ENCODE results near the genes CHL1, IL5RA, TRNT1 and CRBN.

- PRO-cap: no peak
- RAMPAGE, long total RNA, 5 experiments: no peak in any of the 5 experiments
- RRBS: no CpG with 5 or more reads among the region's 58 CpGs
Observed at GRCh38 chr3:11581-12085, 184.9 kb upstream of the CHL1 start.

DNA sequence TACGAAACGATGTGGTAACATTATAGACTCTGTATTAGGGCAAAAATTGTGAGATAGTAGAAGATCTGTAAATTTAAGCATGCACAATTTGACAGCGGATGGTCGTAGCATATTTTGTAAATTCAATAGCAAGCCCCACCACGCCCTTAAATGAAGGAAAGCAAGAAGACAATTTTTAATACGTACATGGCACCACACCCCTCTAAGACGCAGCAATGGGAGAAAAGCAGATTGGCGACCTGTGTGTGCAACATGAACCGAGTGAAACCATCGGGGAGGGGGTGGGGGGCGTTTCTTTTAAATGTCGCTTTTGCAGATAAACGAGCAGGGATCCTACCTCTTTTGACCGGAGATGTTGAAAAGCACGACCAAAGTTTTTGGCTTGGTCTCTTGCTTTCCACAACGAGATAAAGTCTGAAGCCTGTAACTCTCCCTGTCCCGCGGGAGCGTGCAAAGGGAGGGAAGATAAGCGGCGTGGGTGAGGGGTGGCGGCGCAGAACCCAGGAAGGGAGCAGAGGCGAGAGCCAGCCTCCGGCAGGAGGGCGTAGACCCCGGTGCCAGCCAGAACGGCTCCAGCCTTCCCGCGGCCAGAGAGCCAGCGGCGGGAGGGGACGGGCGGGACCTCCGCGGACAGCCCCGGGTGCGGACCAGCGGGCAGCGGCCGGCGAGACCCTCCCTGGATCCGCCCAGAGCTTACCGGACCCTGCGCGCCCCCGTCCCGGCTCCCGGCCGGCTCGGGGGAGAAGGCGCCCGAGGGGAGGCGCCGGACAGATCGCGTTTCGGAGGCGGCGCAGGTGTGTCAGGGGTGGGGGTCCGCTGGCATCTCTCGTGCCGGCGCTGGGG is at the start of gene CHL1:
Gene CHL1, plus strand, starts transcription at position 494 of the 843 bp plus-strand sequence.
- PRO-cap: bidirectional peak, plus-strand start at position 496 of the sequence, minus-strand start at position 214 of the sequence; bidirectional peak, plus-strand start outside the sequence, minus-strand start at position 736 of the sequence
- RAMPAGE, long total RNA, 5 experiments: start-site peak on the plus strand in 3 of 5 experiments, centred at positions 610 to 772 of the sequence, 5 to 32 reads per replicate
- RRBS: 19% methylated on average over 22 of the region's 64 CpGs

GRCh38 chr3:1885262-1885682 is 213.4 kb upstream of the CNTN4 start:
- PRO-cap: no peak
- RAMPAGE, long total RNA, 5 experiments: no peak in any of the 5 experiments

DNA sequence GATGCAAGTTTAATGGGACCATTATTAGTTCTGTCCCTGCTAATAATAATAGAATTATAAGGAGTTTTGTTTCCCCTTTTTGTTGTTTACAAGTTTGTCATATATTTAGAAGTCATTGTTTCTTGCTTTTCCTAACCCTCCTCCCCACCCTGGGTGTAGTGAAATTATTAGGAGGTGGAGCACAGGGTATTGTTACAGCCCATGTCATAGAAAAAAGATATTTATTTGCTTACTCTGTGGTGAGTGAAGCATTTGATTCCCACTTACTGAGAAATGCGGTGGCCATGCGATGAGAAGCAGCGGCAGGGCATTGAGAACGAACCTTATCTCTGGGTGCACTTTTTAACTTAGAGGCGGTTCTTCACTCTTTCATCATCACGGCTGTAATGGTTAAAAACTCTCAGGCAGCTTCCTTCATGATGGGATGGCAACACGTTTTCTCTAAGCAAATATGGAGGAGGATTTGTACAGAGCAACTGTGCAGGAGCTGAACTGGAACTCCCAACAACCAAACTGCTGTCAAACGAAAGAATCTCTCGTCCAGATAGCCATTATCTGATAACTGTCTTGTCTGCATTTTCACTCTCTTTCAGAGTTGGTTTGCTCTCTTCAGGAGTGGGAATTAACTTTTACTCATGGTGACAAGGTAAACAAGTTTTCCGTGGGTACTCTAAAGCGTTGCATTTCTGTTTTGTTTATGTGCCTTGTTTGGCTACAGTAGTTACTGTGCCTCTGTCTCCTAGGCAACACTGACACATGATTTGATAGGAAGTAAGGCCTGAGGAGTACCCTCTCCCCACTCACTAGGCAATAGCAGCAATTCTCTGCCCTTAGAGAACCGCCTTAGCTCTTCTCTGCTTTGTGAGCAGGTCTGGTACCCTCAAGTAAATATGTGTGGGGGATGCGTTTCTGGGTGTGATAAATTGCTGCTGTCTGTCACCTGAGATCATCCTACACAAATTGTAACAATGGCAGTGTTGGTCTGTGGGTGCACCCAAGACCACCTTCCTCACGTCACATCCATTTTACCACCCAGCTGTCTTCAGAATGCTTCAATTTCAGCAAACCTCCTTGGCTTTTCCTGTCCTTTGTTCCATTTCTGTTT is at the start of gene IL5RA:
Gene IL5RA, minus strand, starts transcription at position 697 of the 1,105 bp plus-strand sequence.
- PRO-cap: no peak
- RAMPAGE, long total RNA, 5 experiments: no peak in any of the 5 experiments
- RRBS: no CpG with 5 or more reads among the region's 14 CpGs

DNA sequence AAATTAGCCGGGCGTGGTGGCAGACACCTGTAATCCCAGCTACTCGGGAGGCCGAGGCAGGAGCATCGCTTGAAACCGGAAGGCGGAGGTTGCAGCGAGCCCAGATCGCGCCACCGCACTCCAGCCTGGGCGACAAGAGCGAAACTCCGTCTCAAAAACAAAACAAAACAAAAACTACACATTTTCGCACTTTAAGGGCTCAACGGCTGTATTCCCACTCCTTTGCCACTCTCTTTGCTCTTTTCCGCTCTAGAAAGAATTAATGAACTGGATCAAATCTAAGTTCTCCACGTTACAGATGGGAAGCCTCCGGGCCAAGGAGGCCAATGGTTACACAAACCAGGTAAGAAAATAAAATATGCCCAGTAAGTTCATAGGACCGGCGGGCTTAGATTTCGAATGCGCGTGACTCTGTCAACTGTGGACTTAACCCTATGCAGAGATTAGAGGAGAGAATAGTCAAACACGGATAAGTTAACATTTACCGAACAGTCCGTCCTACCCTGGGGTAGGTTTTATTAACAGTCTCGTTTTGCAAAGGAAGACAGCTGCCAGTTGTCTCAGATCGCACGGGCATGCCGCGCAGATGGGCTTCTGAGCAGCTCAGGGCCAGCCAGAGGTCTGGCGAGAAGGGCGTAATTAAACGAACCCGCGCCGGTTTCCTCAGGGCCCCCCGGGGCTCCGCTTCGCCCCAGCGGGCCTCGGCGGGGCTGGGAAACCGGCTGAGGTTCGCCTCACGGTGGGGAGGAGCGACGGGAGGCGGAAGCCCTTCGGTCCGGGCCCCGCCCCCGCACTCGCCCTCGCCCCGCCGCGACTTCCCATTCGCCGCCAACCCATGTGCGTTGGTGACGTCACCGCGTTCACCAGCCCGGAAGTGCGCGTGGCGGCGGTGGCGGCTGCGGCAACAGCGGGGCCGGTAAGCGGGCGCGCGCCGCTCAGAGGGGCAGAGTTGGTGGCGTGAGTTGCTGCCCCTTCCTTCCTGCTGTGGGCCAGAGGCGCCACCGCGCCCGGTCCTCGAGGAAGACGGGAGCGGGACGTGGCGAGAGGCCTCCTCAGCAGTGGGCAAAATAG is at the start of gene TRNT1:
Gene TRNT1, plus strand, starts transcription at position 866 of the 1,071 bp plus-strand sequence.
- PRO-cap: bidirectional peak, plus-strand start at position 946 of the sequence, minus-strand start at position 712 of the sequence
- RAMPAGE, long total RNA, 5 experiments: start-site peak on the plus strand in 4 of 5 experiments, centred at positions 875 to 889 of the sequence, 58 to 276 reads per replicate; start-site peak on the minus strand in 1 of 5 experiments, centred at position 729 of the sequence, 5 reads per replicate
- RRBS: 2% methylated on average over 48 of the region's 89 CpGs

- PRO-cap: bidirectional peak, plus-strand start at chr3:3179837, minus-strand start at chr3:3179687
- RAMPAGE, long total RNA, 5 experiments: start-site peak on the minus strand in 5 of 5 experiments, at chr3:3179687-3179702 at its widest, 330 to 1,546 reads per replicate
- RRBS: 2% methylated on average over 30 of the region's 68 CpGs
Observed at GRCh38 chr3:3178920-3180066, at the start of gene CRBN. TSS of gene CRBN (minus strand) at chr3:3179691.

GRCh38 chr3:3991597-3992000 is 192.4 kb downstream of the LRRN1 start:
- PRO-cap: no peak
- RAMPAGE, long total RNA, 5 experiments: no peak in any of the 5 experiments
- RRBS: no CpG with 5 or more reads among the region's 3 CpGs

- PRO-cap: no peak
- RAMPAGE, long total RNA, 5 experiments: start-site peak on the minus strand in 1 of 5 experiments, at chr3:4339287-4339450 at its widest, 6 to 8 reads per replicate
- RRBS: no CpG with 5 or more reads among the region's 9 CpGs
Observed at GRCh38 chr3:4338875-4339783, 36.0 kb downstream of the SETMAR start.

- PRO-cap: unidirectional peak, plus-strand start at chr3:4351028
- RAMPAGE, long total RNA, 5 experiments: start-site peak on the minus strand in 1 of 5 experiments, at chr3:4351075-4351199 at its widest, 7 reads per replicate
- RRBS: no CpG with 5 or more reads among the region's 2 CpGs
Observed at GRCh38 chr3:4350663-4351248, 47.6 kb downstream of the SETMAR start.

- PRO-cap: no peak
- RAMPAGE, long total RNA, 5 experiments: no peak in any of the 5 experiments
- RRBS: no CpG with 5 or more reads among the region's 6 CpGs
Observed at GRCh38 chr3:4474576-4475394, 7.7 kb upstream of the SUMF1 start.

GRCh38 chr3:4580969-4581390 is 87.8 kb downstream of the ITPR1 start:
- PRO-cap: no peak
- RAMPAGE, long total RNA, 5 experiments: no peak in any of the 5 experiments
- RRBS: no CpG with 5 or more reads among the region's 6 CpGs

DNA sequence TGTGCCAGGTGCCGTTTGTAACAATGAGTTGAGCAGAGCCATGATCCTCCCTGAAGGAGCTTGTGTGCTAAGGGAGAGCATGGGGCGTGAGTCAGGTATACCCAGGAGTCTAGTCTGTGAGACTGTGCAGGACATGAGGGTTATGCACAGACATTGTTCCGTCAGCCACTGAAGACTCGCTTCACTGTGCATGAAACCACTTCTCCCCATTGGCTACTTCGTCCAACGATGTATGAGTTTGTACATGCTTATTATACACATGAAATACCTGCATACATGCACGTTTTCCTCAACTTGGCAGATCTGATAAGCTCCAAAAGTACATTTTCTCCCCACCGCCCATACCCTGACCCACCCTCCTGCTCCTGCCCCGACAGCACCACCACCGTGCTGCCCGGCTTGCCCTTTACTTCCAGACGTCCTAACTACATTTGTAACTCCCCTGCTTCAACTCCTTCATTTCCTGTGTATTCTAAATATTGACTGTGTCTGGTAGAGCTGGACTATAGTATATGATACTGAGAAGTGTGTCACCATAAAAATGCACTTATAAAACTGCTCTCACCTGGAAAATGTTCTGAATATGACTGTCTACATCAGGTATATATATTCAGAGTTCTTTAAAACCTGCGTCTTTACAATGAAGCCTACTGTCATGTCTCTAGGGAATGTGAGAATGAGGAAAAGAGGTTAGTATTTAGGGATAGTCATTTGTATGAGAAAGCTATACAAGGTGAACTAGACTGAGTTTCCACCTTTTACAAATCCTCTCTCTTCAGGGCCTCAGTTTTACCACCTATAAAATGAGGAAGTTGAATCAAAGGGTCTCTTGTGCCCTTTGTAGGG is 152.2 kb upstream of the BHLHE40 start:
- PRO-cap: no peak
- RAMPAGE, long total RNA, 5 experiments: no peak in any of the 5 experiments
- RRBS: no CpG with 5 or more reads among the region's 13 CpGs

DNA sequence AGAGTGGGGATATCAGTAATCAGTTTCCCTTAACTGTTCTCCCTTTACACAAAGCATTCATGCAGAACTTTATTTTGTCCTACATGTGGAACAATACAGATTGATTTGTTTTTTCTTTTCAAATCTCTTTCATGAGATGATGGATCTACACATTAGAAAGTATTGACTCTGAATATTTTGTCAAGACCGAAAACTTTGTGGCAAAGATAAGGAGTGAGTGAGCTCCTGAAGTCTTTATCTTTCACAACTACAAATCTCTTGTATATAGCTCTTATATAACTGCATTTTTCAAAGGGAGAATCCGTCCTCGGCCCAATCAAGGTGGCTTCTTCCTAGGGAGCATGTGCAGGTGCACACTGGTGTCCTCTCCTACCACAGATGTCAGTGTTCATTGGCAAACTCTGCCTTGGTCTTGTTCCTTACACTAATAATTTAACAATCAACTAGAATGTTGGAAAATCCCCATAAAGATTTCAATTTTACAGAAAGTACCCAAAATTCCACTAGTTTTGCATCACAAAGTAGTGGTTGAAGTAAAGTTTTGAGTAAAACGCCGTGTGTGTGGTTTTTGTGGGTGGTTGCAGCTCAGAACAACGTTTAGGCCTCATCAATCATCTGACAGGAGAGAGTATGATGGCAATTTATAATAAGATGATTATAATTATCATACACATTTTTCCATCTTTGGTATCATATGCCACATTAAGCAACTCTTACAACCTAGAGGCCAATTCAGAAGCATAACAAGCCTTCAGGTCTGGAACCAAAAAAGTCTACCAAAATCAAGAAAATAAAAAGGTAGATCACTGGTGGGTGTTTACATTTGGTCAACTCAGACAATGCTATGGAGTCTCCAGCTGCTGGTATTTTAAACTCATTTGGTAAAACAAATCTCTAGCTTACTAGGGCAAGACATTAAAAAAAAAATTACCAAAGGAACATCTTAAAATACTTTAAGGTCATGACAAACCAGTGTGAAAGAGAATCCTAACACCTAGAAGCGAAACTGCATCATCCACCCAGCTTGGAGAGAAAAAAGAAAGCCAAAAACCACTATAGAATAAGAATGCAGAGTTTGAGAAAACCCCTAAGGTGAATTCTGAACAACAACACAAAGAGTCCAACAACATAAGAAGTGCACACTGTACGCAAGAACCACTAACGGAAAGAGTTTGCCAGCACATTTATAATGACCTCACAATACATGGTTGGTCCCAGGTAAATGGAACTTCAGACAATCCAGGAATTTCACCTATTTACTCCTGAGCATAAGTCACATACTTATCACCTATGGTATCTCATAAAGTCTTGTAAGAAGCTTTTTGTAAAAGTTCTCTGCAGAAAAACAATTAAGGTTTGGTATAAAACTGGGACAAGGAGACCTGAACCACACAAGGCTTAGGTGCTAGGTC is 128.8 kb upstream of the BHLHE40 start:
- PRO-cap: no peak
- RAMPAGE, long total RNA, 5 experiments: no peak in any of the 5 experiments
- RRBS: no CpG with 5 or more reads among the region's 9 CpGs

GRCh38 chr3:4965908-4966614 is 13.2 kb upstream of the BHLHE40 start:
- PRO-cap: no peak
- RAMPAGE, long total RNA, 5 experiments: no peak in any of the 5 experiments
- RRBS: no CpG with 5 or more reads among the region's 11 CpGs

DNA sequence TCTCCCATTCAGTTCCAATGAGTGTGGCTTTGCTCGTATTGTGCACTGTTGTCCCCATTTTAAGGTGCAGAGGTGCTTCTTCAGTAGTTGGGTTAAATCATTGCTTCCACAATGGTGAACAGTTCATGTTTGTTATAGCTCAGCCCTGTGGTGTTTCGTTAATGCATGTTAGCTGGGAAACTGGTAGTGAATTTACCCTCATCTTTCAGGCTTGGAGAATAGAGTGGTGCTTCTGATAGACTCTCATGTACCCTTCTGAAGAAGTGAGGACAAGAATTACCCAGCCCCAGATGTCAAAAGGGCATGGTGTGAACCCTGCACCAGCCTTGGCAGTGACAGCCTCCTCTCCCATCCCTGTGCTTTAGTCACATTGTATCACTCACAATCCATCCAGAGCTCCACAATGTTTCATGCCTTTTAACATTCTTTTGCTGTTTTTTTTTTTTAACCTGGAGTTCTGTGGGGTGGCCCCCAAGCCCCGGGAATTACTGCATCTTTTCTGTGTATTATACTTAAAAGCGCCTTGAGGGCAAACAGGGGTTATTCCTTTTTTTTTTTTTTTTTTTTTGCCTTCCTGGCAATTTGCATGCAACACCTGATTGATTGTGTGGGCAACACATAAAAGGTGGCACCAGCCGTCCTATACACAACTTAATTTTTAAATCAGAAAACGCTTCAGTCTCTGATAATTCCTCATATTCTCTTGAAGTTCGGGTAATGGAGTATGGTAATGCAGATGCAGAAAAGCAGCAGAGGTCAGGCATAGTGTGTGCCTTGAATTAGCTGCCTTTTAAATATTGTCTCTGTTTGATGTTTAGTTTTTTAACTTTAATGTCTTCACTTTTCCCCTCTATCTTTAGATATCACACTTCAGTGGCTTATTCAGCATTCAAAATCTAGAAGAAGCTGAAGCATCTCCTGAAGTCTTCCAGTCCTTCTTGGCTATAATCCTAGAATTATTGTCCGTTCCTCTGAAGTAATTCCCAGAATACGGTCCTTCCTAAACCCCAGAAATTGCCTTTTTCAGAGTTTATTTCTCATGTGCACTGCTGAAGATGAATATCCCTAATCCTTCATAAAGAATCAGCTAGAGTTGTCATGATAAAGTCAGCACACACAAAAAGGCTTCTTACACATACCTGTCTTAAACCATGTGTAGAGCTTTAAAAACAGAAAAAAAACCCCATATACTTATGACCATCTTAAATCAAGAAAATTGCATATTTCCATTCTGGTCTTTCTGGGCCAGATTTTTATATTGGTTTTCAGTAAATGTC is 9.3 kb upstream of the EDEM1 start:
- PRO-cap: no peak
- RAMPAGE, long total RNA, 5 experiments: start-site peak on the plus strand in 1 of 5 experiments, centred at position 754 of the sequence, 6 reads per replicate
- RRBS: no CpG with 5 or more reads among the region's 9 CpGs

DNA sequence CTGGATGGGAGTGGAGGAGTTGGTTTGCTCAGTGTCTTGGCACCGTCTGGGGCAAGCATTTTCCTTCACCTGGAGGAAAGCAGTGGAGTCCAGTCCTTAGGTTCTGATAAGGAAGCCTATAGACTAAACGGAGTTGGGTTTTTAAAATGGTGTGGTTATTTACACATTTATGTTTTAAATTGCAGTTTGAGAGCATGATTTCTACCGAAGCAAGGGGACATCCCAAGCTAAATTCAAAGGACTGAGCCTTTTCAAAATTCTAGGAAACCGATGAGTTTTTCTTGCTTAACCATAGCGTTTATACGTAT is 1.7 kb downstream of the EDEM1 start:
- PRO-cap: unidirectional peak, minus-strand start at position 48 of the sequence
- RAMPAGE, long total RNA, 5 experiments: no peak in any of the 5 experiments
- RRBS: no CpG with 5 or more reads among the region's 6 CpGs

DNA sequence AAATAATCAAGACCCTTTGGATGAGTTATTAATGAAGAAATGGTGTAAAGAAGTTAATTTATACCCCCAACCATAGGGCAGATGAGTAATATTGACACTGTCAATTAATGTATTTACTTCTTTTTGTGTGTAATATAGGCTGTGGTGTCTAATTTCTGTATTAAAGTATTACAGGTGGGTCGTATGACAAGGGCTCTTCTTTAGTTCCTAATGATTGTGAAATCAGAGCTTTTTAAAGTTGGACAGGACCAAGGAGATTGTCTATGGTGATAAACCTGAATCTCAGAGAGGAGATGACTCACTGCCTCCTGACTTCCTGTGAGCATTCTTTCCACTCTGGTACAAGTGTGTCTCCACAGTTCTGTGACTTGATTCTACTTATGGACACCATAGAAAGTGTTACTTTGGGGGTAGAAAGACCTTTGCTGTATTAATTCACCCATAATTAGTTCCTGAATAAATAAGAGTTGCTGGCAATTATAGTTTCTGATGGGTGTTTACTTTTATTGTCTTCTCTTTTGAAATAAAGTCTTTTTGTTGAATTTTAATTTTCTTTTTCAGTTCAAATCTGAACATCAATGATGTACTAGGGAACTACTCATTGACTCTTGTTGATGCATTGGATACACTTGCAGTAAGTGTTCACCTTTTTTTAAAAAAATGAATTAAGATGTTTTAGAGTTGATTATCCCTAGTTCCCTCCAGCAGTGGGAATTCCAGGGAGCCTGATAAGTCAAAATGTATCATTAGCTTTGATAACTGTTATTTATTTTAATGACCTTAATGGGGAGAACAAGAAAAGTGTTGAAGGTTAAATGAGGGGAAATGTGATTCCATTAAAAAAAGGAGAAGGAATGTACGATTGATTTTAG is 7.4 kb downstream of the EDEM1 start:
- PRO-cap: no peak
- RAMPAGE, long total RNA, 5 experiments: no peak in any of the 5 experiments
- RRBS: no CpG with 5 or more reads among the region's 2 CpGs

GRCh38 chr3:5202090-5202847 is 14.8 kb downstream of the EDEM1 start:
- PRO-cap: no peak
- RAMPAGE, long total RNA, 5 experiments: no peak in any of the 5 experiments
- RRBS: no CpG with 5 or more reads among the region's 3 CpGs

DNA sequence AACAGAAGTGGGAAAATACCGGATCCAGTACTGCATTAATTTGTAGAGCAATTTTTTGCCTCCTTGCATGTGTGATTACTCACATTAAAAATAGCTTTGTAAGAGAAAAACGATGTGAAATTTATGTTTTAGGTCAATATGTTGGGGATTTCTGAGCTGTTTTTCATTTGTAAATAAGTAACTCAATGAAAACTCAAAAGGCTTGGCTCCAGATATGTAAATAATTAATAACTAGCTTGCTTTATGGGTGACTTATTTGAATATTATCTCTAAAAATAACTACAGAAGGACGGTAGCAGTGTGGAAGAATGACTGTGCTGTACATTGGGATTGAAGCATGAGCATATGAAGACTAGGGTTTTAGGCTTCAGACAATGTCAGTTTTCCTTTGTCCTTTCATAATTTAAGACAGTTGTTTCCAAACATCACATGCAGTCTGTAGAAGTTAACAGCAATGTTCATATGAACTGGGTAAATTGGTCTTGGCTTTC is 343.9 kb downstream of the GRM7 start:
- PRO-cap: no peak
- RAMPAGE, long total RNA, 5 experiments: no peak in any of the 5 experiments
- RRBS: no CpG with 5 or more reads among the region's 3 CpGs

GRCh38 chr3:7505152-7505512 is 644.2 kb downstream of the GRM7 start:
- PRO-cap: no peak
- RAMPAGE, long total RNA, 5 experiments: no peak in any of the 5 experiments
- RRBS: no CpG with 5 or more reads among the region's 2 CpGs

All from stomach (tissue), 7 donors.